Endothelial cell of umbilical vein (primary cell): ENCODE data around the gene APELA.

GRCh38 chr4:159282942-159283248 lies 180.0 kb downstream of the RAPGEF2 start:
- PRO-cap, result no peak
CAGE:
- cytosol, long polyA minus RNA, result no peak
- cytosol, long polyA plus RNA, result no peak
- long polyA plus RNA, result no peak
- nucleus, long polyA minus RNA, result no peak
- nucleus, long polyA plus RNA, result no peak

GRCh38 chr4:161817788-161818181 lies 346.0 kb downstream of the FSTL5 start:
- PRO-cap, result no peak
CAGE:
- cytosol, long polyA minus RNA, result no peak
- cytosol, long polyA plus RNA, result no peak
- long polyA plus RNA, result no peak
- nucleus, long polyA minus RNA, result no peak
- nucleus, long polyA plus RNA, result no peak

DNA sequence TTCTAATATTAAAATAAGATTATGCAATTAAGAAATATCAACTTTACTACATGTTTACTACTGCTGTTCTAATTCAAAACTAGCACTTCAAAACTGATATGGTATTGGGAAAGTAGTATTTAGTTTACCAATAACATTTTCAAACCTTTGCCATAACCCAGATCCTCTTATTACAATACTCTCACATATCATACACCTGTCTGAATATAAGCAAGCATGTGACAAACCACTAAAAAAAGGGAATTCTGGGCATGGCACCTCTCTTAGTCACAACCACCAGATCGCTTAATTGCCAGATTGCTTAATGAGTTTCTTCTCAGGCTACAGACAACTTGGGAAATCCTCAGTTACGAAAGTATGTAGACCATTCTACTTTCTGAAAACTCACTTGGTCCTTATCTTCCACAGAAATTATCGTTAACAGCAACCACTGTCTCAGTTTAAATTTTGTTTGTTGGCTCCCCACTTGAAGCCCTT lies 2.1 kb downstream of the NAF1 start:
- PRO-cap, result no peak
CAGE:
- cytosol, long polyA minus RNA, result no peak
- cytosol, long polyA plus RNA, result no peak
- long polyA plus RNA, result no peak
- nucleus, long polyA minus RNA, result no peak
- nucleus, long polyA plus RNA, result no peak

GRCh38 chr4:163493594-163493965 lies 910 bp upstream of the TMA16 start:
- PRO-cap, result no peak
CAGE:
- cytosol, long polyA minus RNA, result no peak
- cytosol, long polyA plus RNA, result no peak
- long polyA plus RNA, result no peak
- nucleus, long polyA minus RNA, result no peak
- nucleus, long polyA plus RNA, result no peak

DNA sequence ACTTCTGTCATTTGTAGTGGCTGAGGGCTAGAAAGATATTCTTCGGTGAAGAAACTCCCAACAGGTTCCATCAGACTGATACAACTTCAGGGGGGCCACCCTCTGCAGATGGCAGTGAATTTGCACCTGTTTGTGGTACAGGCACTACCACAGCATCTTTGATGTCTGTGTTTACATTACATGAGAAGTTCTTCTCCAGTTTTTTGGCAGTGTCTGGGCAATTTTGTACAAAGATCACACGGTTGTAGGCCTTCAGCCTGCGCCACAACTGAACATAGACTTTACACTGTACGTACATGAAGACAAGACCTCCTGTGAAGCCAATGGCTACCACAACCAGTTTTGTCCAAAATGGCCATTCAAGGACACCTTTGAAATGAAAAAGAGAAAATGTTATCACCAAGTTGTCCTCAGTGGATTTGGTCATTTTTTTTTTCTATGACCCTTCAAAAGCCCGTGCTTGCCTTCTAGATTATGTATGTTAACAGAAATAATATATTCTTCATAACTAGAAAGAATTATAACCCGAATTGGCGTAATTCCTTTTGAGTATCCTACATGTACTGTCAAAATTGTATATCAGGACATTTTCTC lies 34.3 kb downstream of the TMA16 start:
- PRO-cap, result no peak
CAGE:
- cytosol, long polyA minus RNA, result no peak
- cytosol, long polyA plus RNA, result no peak
- long polyA plus RNA, result no peak
- nucleus, long polyA minus RNA, result no peak
- nucleus, long polyA plus RNA, result no peak

DNA sequence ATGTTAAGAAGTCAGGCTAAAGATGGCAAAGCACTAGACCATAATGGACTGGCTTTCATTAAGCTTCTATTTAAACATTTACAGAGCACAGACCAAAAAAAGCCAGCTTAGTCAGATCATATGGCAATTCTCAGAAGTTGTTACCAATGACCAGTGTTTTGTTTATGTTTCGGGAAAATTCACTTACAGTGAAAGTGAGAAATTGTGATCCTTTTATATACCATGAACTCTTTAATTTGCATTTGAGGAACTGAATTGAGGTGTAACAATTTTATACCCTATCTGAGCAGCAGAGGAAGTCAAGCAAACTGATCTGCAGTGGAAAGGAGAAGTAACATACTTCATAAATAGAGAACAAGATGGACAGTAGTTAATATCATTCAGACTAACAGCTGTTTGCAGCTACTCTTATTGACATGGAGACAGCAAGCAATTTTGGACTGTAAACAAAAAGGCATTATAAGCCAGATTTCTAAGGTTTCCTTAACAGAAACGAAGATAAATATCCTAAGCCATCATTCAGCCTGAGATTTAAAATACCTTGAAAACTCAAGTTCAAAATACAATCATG lies 97.2 kb downstream of the TMA16 start:
- PRO-cap, result no peak
CAGE:
- cytosol, long polyA minus RNA, result no peak
- cytosol, long polyA plus RNA, result no peak
- long polyA plus RNA, result no peak
- nucleus, long polyA minus RNA, result no peak
- nucleus, long polyA plus RNA, result no peak

DNA sequence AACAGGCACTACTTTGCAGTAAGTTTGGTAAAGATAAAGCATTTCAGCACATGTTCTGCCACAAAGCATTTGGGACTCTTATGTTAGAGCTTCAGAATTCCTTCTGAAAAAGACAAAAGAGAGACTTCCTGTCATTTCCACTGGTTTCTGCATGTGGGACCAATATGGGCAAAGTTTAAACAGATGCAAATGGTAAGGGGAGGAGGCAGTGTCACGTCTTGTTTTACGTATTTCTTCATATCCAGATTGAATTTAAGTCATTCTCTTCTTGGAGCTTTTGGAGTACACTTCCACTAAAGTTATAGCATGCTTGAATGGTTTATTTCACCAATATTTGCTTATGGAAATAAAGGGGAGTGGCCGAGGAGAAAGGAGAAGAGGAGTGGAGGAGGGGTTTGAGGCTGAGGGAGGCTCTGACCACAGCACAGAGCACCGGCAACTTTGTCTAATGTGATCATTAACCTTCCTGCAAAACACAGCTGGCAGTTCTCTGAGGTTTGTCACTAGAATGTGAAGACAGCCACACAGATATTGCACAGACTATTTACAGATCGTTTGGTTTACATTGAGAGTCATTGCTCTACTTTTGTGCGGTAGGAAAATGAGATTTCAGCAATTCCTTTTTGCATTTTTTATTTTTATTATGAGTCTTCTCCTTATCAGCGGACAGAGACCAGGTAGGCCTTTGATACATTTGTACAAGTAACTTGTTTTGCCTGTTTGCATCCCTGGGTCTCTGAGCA lies at the start of gene APELA:
TSS of gene APELA (plus strand) at position 448 of the 743 bp plus-strand sequence.
- PRO-cap, result no peak
CAGE:
- cytosol, long polyA minus RNA, result no peak
- cytosol, long polyA plus RNA, result no peak
- long polyA plus RNA, result no peak
- nucleus, long polyA minus RNA, result no peak
- nucleus, long polyA plus RNA, result no peak

DNA sequence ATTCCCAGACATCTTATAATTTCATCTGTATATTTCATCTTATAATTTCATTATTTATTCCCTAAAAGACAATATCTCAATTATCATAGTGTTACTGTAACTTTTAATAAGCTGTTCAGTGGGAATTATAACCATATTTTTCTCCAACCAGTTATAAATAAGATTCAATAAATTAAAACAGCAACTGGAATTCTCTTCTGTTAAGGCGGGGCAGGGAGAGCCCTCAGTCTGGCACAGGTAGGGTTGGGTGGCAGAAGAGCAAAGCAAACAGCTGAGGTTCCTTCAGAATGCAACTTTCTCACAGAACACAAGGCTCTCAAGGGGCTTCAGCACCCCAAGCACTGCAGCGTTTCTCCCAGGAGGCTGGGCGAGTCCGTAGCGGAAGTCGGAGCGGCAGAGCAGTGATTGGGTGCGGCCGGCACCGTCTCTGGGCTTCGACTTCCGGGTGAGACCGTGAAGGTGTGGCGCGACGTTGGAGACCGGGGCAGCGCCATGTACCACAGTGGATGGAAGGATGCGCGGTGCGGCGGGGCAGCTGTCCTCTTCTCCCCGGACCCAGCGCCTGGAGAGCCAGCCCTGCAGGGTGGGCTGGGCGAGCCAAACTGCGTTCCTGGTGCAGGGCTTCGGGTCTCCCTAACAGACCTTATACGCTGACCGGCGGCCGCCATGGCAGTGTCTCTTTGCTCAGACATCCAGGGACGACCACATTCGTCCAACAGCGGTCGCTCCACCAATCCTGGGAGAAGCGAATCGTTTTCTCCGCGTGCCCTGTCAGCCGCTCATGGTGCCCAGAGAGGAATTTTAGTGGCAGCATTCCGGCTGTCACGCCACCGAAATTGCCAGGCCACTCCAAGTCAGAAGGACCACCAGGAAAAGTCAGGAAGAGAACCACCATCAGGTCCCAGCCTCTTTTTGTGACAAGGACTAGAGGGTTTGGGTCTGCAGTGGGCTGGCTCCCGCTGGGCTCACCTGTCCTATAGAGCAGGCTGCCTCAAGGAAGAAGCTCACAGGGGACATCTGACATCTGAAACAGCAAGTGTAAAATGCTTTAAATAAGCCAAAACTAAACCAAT lies 20.6 kb downstream of the TRIM61 start:
- PRO-cap, result bidirectional peak, plus-strand start at position 454 of the sequence, minus-strand start at position 352 of the sequence
CAGE:
- cytosol, long polyA minus RNA, result no peak
- cytosol, long polyA plus RNA, result no peak
- long polyA plus RNA, result no peak
- nucleus, long polyA minus RNA, result no peak
- nucleus, long polyA plus RNA, result no peak

DNA sequence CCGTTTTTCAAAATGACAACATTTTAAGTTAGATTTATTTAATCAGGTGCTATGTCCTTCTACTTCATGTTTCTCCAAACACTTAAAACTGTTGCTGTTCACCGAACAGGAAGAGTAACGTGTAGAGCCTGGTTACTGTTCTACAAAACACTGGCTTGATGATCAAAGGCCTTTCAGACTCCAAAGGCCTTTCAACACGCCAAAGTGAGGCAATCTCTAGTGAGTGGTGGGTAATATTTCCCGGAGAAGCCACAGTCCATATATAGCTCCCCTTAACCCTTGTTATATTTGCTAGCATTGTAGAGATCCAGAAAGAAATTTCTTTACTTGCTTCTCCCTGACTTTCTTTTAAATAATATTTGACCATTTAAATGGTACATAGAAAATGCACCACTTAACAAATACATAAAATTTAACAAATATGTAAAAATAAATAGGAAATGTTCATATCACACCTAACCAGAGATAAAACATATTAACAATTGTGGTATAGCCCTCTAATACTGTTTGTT lies 23.1 kb downstream of the GK3 start:
- PRO-cap, result no peak
CAGE:
- cytosol, long polyA minus RNA, result no peak
- cytosol, long polyA plus RNA, result no peak
- long polyA plus RNA, result no peak
- nucleus, long polyA minus RNA, result no peak
- nucleus, long polyA plus RNA, result no peak

- PRO-cap, result no peak
CAGE:
- cytosol, long polyA minus RNA, result no peak
- cytosol, long polyA plus RNA, result no peak
- long polyA plus RNA, result no peak
- nucleus, long polyA minus RNA, result no peak
- nucleus, long polyA plus RNA, result no peak
Measured at GRCh38 chr4:165325465-165326230, 1.8 kb upstream of the MSMO1 start.

DNA sequence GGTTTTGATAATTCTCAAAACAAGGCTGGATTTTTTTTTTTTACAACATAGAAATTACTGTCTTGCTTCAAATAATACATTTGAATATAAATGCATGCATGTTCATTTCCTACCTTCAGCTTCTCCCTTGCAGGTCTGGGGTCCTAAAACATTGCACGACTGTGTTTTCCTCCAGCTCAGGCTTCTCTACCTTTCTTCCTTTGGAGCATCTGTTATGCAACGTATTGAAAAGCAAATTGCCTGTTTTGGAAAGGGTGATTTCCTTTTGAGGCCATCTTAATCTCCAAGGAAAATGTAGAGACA lies 115.6 kb upstream of the TLL1 start:
- PRO-cap, result no peak
CAGE:
- cytosol, long polyA minus RNA, result no peak
- cytosol, long polyA plus RNA, result no peak
- long polyA plus RNA, result no peak
- nucleus, long polyA minus RNA, result no peak
- nucleus, long polyA plus RNA, result no peak

DNA sequence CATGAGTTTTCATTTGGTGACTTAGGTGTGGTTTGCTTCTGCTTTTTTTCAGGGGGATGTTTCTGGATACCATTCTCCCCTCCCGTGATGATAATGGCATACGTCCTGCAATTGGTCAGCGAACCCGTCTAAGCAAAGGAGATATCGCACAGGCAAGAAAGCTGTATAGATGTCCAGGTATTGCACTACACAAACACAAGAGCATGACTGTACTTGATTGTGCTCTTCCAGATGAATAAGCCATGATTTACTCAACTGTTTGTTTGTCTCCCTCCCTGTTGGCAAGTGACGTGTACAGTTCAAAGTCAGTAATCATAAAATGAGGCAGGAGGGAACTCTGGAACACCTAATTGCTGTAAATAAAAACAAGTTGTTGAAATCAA lies 141.3 kb downstream of the TLL1 start:
- PRO-cap, result no peak
CAGE:
- cytosol, long polyA minus RNA, result no peak
- cytosol, long polyA plus RNA, result no peak
- long polyA plus RNA, result no peak
- nucleus, long polyA minus RNA, result no peak
- nucleus, long polyA plus RNA, result no peak

DNA sequence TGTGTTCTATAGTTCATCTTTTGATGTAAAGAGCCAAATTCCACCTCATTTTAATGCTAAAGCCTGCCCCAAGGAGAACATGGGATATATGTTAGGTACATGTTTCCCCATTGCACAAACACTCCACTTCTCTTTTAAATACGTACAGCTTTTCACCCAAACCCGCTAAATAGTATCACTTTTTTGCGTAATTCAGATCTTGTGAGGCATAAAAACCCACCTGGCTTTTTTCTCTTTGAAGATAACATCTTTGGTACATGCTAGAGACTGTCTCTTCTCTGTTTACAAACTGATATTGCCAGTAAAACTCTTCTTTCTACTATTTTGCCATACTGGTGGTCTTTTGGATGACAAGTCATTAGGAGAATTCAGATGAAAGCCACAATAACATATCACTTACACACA lies 608.4 kb downstream of the TLL1 start:
- PRO-cap, result no peak
CAGE:
- cytosol, long polyA minus RNA, result no peak
- cytosol, long polyA plus RNA, result no peak
- long polyA plus RNA, result no peak
- nucleus, long polyA minus RNA, result no peak
- nucleus, long polyA plus RNA, result no peak

GRCh38 chr4:168257904-168258194 lies 60.7 kb downstream of the DDX60 start:
- PRO-cap, result no peak
CAGE:
- cytosol, long polyA minus RNA, result no peak
- cytosol, long polyA plus RNA, result no peak
- long polyA plus RNA, result no peak
- nucleus, long polyA minus RNA, result no peak
- nucleus, long polyA plus RNA, result no peak

GRCh38 chr4:168269742-168270427 lies 48.7 kb downstream of the DDX60 start:
- PRO-cap, result no peak
CAGE:
- cytosol, long polyA minus RNA, result no peak
- cytosol, long polyA plus RNA, result no peak
- long polyA plus RNA, result no peak
- nucleus, long polyA minus RNA, result no peak
- nucleus, long polyA plus RNA, result no peak

DNA sequence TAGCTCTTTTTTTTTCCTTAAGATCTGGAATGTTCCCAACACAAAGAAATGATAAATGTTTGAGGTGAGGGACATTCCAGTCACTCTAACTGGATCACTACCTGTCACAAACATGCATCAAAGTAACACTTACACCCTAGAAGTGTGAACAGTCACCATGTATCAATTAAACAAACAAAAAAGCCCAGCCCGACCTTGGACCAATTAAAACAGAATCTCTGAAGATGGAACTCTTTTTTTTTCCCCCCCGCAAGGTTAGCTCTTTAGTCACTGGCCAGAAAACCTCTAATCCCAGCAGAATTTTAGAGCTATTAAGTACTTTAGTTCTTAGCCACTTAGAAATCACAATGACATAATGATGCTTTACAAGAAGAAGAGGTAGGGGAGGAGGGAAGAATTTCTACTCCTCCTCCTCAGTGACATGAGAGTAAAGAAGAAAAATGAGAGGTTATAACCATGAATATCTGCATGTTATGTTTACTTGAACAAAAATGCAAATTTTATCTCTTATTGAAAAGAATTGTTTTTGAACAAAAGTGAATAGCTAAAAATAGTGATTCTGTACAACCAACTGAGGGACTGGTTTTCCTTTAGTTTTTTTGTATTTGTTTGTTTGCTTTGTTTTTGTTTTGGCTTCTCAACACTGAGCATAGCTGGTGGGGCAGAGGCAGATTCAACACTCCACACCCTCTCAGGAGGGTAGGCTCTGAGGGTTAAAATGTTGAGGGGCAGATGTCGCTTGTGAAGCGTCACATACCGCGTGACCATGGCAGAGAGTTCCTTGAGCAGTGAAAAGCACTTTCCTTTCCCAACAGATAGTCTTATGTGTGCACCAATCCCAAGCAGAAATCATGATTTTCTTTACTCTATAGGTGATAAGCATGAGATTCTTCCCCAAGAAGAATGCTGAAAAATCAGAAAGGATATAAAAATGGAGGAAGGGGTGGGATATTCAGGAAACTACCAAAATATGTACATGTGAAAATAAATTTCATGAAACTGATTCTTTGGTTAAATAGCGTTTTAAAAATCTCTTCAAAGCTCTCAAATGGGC lies 154.8 kb downstream of the PALLD start:
- PRO-cap, result no peak
CAGE:
- cytosol, long polyA minus RNA, result no peak
- cytosol, long polyA plus RNA, result no peak
- long polyA plus RNA, result no peak
- nucleus, long polyA minus RNA, result no peak
- nucleus, long polyA plus RNA, result no peak

- PRO-cap, result no peak
CAGE:
- cytosol, long polyA minus RNA, result no peak
- cytosol, long polyA plus RNA, result no peak
- long polyA plus RNA, result no peak
- nucleus, long polyA minus RNA, result no peak
- nucleus, long polyA plus RNA, result no peak
Measured at GRCh38 chr4:168654521-168654870, 157.6 kb downstream of the PALLD start.

DNA sequence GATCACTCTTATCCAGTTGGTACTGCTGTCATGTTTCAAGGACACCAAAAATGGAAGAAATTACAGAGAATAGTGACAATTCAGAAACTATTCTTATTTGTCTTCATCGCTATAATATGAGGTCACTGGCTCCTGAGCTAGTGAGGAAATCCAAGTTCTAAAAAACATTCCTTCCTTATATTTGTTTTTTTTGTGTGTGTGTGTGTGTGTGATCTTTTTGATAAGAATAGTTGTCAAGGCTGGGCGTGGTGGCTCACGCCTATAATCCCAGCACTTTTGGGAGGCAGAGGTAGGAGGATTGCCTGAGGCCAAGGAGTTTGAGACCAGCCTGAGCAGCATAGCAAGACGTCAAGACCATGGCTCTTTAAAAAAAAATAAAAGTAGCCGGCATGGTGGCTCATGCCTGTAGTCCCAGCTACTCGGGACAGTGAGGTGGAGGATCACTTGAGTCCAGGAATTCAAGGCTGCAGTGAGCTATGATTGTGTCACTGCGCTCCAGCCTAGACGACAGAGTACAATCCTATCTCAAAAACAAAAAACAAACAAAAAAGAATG lies 244.4 kb downstream of the PALLD start:
- PRO-cap, result no peak
CAGE:
- cytosol, long polyA minus RNA, result no peak
- cytosol, long polyA plus RNA, result no peak
- long polyA plus RNA, result no peak
- nucleus, long polyA minus RNA, result no peak
- nucleus, long polyA plus RNA, result no peak

DNA sequence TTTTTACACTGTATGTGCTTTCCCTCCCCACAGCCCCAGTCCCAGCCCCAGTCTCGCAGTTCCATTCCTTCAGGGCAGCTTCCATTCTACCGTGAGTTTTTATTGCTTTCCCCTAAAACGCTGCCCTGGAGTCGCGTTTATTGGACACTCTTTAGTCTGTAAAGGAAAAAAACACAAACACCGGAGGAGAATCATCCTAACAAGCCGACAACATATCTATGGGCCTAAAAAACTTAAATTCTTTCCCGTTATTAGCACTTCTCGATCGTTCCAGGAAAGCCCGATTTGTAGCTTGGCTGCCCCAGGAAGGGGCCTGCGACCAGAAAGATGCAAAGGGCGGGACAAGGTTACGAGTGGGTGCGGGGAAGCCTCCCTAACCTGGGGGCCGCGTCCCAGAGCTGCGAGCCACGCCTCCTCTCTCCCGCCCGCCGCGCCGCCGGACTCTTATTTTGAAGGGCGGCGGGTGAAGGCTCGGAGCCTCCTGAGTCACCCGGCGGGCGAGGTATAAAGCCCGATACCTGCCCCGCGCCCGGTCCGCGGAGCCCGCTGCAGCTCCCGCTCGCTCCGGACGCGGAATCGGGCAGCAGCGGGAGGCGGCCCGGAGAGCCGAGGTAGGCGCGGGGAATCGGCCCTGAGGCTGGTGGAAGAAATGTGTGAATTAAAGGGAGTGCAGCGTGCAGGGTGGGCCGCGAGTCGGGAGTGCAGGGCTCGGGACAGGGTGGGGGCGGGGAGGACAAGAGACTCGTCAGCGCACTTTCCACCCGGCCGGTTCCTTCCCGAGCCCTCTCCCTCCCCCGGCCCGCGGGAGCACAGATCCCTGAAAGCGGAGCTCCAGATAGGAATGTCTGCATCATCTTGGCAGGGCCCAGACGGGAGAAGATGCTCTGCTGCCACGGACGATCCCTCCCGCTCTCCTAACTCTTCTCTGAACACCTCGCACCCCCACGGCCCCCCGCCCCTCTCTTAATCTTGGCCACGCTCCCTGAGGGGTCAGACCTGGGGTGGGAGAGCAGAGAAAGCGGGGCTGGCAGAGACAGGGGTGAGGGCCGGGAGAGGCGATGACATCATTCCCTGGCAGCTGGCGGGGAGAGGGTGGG lies 178.1 kb downstream of the CBR4 start:
- PRO-cap, result bidirectional peak, plus-strand start at position 535 of the sequence, minus-strand start at position 701 of the sequence
CAGE:
- cytosol, long polyA minus RNA, result start-site peak on the plus strand centred at position 500 of the sequence, 76 bp wide, 24 reads
- cytosol, long polyA plus RNA, result no peak
- long polyA plus RNA, result no peak
- nucleus, long polyA minus RNA, result start-site peak on the plus strand centred at position 506 of the sequence, 67 bp wide, 876 reads
- nucleus, long polyA plus RNA, result no peak

- PRO-cap, result no peak
CAGE:
- cytosol, long polyA minus RNA, result no peak
- cytosol, long polyA plus RNA, result no peak
- long polyA plus RNA, result no peak
- nucleus, long polyA minus RNA, result no peak
- nucleus, long polyA plus RNA, result no peak
Measured at GRCh38 chr4:169131476-169131922, 121.4 kb upstream of the CBR4 start.